Skeletal muscle satellite cell (primary cell): ENCODE measurements around the genes NHSL1 and CCDC28A.

GRCh38 chr6:137846213-137847105 is 20.6 kb upstream of the TNFAIP3 start:
- CAGE, long polyA plus RNA: no peak

- CAGE, long polyA plus RNA: no peak
These were observed 4.4 kb upstream of the TNFAIP3 start for GRCh38 chr6:137862516-137863295.

GRCh38 chr6:137875012-137875770 is 8.1 kb downstream of the TNFAIP3 start:
- CAGE, long polyA plus RNA: no peak

- CAGE, long polyA plus RNA: no peak
These were observed 43.4 kb downstream of the TNFAIP3 start for GRCh38 chr6:137910421-137910904.

- CAGE, long polyA plus RNA: no peak
These were observed 108.7 kb downstream of the TNFAIP3 start for GRCh38 chr6:137975631-137976211.

DNA sequence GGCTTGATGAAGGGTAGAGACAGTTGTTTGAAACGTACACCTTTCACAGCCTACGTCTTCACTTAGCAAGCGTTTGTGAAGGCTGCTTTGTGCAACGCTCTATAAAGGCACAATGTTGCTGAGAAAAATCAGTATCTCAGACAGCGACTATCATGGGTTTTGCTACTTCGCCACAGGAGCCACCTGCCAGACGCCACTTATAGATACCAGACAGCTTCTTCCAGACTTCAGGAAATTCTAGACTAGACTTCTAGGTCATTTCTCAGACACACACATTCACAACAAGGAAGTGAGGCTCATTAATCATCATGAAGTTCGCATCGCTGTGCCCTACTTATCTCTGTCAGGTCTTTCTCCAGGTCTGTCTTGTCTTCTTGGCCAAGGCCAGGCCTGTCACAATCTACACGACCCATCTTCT is 115.3 kb downstream of the TNFAIP3 start:
- CAGE, long polyA plus RNA: no peak

DNA sequence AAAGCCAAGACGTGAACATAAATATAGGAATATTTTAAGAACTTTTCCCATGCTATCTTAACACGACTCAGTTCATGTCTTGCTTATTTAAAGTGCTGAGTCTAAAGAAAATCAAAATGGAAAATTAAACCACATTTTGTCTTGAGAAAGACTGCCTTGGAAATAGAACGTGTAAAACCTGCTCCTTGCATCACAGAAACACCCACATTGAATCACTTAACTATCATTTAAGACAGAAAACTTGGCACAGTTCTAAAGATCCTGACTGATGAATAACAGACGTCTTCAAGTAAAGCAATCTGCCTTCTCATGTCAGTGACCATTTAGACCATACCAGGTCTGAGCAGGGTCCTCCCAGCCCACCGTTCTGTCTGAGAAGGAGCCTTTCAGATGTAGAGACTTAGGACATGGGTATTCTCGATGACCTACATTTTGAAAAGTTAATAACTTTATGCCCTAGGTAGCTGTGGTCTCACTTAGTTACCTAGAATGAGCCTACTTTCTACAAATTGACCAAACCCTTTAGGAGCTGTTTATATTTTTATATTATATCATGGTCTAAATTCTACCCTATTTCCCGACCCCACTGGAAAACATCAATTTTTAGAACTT is 7.3 kb downstream of the PERP start:
- CAGE, long polyA plus RNA: no peak

- CAGE, long polyA plus RNA: no peak
These were observed 543 bp downstream of the ARFGEF3 start for GRCh38 chr6:138162147-138162816.

DNA sequence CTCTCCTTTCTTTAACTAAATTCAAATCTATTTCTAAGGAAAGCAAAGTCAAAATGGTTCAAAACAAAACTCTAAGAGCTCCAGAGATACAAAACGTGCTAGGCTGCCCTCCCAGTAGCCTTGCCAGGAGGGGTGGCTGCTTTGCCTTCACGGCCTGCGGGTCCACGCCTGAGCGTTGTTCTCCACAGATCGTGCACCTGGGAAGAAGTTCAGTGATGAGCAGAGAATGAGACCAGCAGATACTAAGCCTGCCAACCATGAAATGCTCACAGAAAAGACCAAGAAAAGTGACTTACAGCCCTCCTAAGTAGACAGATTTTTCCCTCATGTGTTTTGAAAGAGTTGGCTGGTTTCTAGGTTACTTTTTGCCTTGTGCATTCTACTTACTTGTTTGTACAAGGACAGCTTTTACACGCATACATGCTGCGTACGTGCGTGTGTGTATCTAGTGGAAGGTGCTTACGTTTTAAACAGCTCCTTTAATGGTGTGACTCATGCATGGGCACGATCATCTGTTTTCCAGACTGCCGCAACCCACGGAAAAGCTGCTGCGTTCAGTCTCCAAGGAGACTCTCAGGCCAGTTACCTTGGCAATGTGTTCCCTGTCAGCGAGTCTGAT is 32.4 kb upstream of the PBOV1 start:
- CAGE, long polyA plus RNA: no peak

GRCh38 chr6:138423248-138424113 is 19.5 kb downstream of the HEBP2 start:
- CAGE, long polyA plus RNA: no peak

GRCh38 chr6:138424114-138424805 is 20.2 kb downstream of the HEBP2 start:
- CAGE, long polyA plus RNA: no peak

GRCh38 chr6:138431577-138432820 is 28.0 kb downstream of the HEBP2 start:
- CAGE, long polyA plus RNA: no peak

DNA sequence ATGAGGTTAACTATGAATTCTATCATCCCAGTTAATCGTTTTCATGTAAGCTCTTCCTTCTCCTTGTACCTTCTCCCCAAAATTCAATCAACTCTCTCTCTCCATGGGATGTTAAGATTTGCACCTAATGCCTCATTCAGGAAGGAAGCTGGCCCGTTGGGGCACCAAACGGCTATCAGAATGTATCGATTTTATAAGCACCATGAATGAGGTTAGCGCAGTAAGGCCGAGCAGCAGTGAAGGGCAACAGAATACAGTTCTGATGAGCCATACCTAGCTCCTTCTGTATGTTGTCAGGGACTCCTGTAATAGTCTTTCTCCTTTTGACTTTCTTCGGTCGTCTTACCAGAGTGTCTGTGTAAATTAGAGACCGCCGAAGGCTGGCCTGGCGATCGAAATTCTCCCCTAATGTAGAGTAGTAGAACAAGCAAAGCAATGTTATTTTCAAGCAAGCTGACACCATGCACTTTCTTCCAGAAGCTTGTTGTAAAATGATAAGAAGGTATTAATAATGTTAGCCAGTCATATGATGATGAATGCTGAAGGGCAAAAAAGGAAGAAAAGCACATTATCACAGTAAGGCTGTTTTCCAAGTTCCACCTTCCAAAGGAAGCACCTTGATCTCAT is 37.8 kb downstream of the HEBP2 start:
- CAGE, long polyA plus RNA: no peak

- CAGE, long polyA plus RNA: no peak
These were observed at the start of gene NHSL1 for GRCh38 chr6:138499180-138499806. Gene NHSL1 (minus strand): TSS chr6:138499494.

GRCh38 chr6:138500914-138501113 is 1.5 kb upstream of the NHSL1 start:
- CAGE, long polyA plus RNA: no peak

GRCh38 chr6:138571240-138571586 is 71.9 kb upstream of the NHSL1 start:
- CAGE, long polyA plus RNA: no peak

GRCh38 chr6:138773237-138774078 is at the start of gene CCDC28A:
Gene CCDC28A (plus strand): TSS chr6:138773769.
- CAGE, long polyA plus RNA: start-site peak on the plus strand at chr6:138773766-138773781, 54 and 30 reads in 2 replicates

DNA sequence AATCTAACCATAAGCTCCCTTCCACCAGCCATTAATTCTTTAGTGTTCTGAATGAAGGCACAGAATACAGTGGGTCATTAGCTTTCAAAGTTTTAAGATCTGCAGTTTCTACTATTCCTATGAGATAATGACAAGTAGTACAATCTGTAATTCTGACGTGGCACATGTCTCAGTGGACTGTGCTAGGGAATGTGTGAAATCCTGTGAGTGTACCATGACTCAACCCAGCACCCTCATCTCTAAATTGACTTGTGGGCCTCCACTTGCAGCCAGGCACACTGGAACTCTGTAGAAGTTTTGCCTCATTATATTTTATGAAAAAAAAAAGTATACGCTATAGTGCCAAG is 16.9 kb downstream of the REPS1 start:
- CAGE, long polyA plus RNA: no peak

DNA sequence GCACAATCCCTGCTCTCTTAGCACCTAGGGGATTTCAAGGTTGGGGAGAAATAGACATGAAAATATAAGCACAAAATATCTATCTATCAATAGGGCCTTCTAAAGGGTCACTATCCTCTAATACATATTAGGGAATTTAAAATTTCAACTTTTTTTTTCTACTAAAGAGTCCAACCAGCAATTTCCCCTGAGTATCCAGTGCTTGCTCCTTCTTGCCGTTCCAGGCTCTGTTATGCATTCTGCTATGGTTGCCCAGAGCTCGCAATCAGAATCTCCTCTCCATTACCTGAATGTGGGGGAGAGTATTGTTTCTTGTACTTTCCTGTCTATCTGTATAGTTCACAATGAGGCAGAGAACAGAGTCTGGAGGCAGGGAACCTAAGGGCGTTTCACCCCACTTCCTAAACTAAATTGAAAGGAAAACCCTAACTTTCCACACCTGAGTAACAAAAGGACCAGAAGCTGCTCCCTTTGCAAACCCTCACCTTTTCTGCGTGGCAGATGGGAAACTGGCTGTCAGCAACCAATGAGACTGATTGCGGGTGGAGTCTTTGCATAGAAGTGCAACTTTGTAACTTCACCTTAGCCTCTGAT is 2.0 kb upstream of the HECA start:
- CAGE, long polyA plus RNA: no peak

DNA sequence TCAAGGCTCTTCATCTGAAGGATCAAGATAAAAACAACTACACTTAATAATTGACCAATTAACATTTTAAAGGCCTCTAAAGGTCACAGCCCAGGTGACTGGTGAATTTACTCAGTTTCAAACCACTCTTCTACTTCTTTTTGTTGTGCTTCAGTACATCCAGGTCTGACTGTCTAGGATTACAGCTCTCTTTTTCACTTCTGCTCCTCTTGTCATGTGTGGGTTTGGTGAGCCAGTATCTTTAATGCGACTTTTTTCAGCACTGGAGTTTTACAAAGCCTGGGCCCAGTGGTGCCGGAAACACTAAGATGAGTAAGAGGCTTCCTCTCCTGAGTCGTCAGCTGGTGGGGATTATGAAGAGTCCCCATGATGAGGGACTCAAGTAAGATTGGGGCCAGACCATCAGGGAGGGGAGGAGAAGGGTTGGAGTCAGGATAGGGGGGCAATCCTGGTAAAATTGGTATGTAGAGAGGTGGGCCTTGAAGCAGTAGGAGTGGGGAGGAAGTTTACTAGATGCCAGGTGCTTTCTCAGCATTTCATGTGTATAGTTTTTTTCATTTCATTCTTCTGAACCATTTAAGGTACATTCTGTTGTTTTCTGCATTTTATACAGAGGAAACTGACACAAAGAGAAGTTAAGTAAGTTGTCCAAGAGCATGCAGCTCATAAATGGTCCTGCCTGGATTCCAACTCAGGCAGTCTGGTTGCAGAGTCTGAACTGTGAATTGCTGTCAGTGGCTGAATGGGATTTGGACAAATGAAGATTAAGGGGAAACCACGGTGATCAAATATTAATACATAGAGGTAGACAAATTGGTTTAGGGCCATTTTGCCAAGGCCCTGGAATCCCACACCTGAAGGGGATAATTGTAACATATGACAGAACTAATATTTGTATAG is 27.2 kb downstream of the HECA start:
- CAGE, long polyA plus RNA: no peak